Esophagus muscularis mucosa (tissue), 4 donors: ENCODE measurements around the gene CPED1.

DNA sequence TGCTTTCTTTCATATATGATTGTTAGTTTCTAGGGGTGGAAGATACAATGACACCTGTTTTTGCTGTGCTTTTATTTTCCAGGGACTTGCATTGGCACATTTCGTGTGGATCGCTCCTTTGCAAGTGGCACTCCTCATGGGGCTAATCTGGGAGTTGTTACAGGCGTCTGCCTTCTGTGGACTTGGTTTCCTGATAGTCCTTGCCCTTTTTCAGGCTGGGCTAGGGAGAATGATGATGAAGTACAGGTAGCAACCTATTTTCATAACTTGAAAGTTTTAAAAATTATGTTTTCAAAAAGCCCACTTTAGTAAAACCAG is 55.3 kb downstream of the CFTR start:
- PRO-cap = no peak
- RAMPAGE, long total RNA, 4 experiments = no peak in any of the 4 experiments

- PRO-cap = no peak
- RAMPAGE, long total RNA, 4 experiments = no peak in any of the 4 experiments
Measured at GRCh38 chr7:117731283-117732003, 141.8 kb downstream of the CTTNBP2 start.

DNA sequence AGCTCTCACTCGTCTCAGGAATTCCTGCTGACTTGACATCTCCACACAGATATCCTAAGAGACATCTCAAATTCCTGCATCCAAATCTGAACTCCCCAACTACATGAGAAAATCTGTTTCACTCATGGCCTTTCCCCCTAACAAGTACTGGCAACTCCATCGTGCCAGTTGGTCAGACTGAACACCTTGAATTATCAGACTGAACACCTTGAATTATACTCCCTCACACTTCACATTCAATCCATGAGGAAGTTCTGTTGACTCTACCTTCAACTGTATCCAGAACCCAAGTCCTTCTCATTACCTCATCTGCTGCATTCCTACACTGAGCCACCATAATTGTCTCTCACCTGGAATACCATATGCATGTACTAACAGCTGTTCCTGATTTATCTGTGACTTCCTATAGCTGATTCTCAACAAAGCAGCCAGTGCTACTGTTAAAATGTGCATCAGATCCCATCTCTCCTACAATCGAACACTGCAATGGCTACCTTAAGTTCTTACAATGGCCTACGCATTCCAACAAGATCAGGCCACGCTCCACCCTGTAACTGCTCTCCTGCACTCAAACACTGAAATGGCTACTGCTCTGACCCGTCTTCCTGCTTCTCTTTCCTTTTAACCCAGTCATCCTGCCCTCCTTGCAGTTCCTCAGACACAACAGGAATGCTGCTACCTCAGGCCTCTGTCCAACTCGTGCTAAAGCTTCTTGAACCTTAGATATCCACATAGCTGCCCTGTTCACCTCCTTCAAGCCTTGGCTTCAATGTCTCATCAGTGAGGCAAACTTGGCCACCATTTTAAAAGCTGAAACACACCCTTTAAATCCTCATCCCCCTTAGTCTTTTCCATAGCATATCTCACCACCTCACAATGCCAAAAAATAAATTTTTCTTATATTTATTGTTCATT is 110.7 kb downstream of the CTTNBP2 start:
- PRO-cap = no peak
- RAMPAGE, long total RNA, 4 experiments = no peak in any of the 4 experiments

GRCh38 chr7:117810521-117811169 is 62.6 kb downstream of the CTTNBP2 start:
- PRO-cap = no peak
- RAMPAGE, long total RNA, 4 experiments = no peak in any of the 4 experiments

GRCh38 chr7:120273481-120274195 is 663 bp downstream of the KCND2 start:
- PRO-cap = unidirectional peak, minus-strand start at chr7:120273565
- RAMPAGE, long total RNA, 4 experiments = no peak in any of the 4 experiments

GRCh38 chr7:120988553-120989487 is at the start of gene CPED1:
CPED1 (plus strand) TSS chr7:120988711.
- PRO-cap = bidirectional peak, plus-strand start at chr7:120988689, minus-strand start at chr7:120988729
- RAMPAGE, long total RNA, 4 experiments = start-site peak on the plus strand in 4 of 4 experiments, at chr7:120988688-120989300 at its widest, 19 to 1,812 reads per replicate

DNA sequence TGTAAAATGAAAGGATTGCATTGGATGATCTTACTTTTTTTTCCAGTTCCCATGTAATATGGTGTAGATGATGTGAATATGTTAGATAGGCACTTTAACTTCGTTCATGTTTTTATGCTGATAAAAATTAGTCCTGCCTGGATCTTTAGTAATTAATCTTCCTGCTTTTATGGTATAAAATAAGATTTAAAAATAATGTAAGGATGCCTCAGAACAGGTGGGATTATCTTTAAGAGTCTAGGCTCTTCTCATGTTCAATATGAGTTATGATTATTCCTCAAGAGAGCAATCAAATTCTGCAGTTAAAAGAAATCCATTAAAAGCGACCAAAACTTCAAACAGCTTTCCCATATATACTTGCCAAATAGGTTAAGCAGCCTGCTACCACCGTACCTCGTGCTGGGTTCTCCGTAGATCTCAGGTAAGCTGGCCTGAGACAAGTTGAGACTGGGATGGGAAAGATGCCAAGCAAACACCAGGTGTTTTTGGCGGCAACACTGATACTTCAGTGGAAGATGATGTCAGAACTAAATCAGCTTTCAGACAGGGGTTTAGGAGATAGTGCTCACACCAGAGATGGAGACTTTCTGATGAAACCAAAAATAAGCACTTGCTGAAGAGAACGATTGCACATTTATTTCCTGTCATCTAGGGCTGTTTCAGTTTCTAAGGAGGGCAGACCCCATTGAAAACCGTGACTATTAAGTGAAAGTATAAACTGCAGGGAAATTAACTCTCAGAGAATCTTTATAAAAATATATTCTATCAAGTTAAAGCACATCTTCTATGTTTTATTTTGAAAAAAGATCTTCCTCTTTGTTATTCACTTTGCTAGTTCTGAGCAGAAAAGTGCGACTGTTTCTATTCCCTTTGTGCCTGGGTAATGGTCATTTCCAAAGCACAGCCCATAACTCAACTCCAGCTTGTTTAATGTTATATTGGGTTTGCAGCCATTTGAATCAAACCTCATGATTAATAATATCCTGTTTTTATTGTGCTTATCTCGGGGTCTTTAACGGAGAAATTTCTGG is 149.7 kb downstream of the CPED1 start:
- PRO-cap = no peak
- RAMPAGE, long total RNA, 4 experiments = no peak in any of the 4 experiments

GRCh38 chr7:121620796-121621345 is 224.8 kb upstream of the FAM3C start:
- PRO-cap = no peak
- RAMPAGE, long total RNA, 4 experiments = no peak in any of the 4 experiments

DNA sequence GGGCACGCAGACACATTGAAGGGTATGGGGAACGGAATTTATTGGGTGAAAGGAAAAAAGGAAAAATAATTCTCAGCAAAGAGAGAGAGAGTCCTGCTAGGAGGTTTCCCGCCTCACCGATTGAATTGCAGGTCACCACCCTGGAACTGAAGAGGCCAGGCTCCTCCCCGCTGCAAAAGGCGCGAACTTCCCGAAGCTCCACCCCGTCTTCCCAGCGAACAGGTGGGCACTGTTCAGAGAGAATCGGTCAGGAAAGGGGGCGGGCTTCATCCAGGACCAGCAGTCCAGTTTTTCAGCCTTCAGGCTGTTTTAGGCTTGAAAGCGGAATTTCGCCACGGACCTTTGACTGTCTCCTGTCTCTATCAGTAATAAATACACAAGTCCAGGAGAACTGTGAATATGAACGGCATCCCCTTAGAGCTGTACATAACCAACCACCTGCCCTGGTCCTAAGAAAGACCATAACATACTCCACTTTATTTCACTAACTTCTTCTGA is 27.4 kb upstream of the CADPS2 start:
- PRO-cap = no peak
- RAMPAGE, long total RNA, 4 experiments = no peak in any of the 4 experiments

DNA sequence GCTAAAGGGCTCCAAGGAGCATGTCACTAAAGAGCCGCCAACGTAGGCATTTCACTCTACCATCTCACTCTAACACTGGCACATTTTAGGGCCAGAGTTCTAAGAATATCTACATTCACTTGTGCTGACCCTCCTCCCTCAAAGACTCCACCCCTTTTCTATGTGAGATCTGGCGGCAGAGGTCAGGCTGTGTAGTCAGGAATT is 18.0 kb downstream of the LMOD2 start:
- PRO-cap = no peak
- RAMPAGE, long total RNA, 4 experiments = no peak in any of the 4 experiments

DNA sequence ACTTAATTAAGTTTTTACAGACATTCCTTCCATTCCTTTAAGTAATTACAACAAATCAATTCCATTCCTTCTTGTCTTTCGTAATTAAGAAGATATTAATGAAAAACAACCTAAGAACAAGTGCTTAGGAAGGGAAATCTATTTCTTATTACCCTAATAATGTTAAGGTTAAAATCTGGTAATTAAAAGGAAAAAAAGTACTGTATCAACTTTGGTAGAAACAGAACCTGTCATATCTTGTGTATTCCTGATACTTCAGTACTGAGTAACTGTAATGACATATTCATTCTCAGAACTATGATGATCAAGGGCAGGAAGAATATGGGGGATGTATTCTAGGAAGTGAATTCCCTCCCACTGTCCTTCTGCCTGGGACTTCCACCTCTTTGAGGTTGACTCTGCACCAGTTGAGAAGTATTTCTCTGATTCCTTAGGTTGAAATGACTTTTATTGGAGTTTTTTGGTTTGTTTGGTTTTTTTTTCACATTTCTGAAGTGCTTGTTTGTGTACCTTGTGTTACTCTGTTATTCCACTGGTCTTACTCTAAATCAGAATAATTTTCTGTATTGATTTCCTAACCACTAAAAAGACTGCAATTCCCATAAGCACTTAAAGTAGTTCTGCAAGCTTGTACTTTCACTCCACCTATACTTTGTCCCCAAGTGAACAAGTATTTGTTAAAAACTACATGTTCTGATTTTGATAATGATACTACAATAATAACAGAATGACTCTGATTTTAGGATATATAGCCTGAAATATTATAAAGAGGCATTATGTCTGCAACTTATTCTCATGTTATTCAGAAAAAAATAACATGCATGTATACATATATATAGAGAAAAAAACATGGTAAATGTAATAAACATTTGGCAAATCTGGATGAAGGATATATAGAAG is 36.9 kb downstream of the WASL start:
- PRO-cap = no peak
- RAMPAGE, long total RNA, 4 experiments = no peak in any of the 4 experiments

GRCh38 chr7:123746710-123746995 is 2.1 kb downstream of the WASL start:
- PRO-cap = no peak
- RAMPAGE, long total RNA, 4 experiments = no peak in any of the 4 experiments

GRCh38 chr7:124033196-124033997 is 530 bp upstream of the TMEM229A start:
- PRO-cap = no peak
- RAMPAGE, long total RNA, 4 experiments = no peak in any of the 4 experiments

GRCh38 chr7:127112153-127112474 is 140.6 kb downstream of the GRM8 start:
- PRO-cap = no peak
- RAMPAGE, long total RNA, 4 experiments = no peak in any of the 4 experiments

DNA sequence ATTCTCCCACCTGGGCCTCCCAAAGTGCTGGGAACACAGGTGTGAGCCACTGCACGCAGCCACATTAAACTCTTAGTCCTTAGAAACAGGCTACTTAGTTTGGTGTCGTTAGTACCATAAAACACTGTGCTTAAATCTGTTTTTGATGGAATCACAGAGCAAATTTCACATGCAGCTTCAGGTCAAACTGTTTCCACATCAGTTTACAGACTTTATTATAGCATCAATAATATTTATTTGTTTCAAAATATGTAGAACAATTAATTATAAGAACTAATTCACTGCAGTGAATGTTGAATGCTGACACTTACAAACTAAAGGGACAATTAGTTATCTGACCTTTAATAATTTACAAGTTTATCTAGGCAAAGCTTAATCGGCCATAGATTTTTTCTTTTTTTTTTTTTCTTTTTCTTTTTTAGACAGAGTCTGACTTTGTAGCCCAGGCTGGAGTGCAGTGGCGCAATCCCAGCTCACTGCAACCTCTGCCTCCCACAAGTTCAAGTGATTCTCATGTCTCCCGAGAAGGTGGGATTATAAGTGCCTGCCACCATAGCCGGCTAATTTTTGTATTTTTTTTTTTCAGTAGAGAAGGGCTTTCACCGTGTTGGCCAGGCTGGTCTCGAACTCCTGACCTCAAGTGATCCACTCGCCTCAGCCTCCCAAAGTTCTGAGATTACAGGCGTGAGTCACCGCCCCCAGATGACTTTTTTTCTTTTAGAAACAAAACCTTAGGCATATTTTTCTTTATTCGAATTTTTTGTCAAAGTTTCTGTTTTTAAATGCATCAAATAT is 113.4 kb downstream of the LRRC4 start:
- PRO-cap = no peak
- RAMPAGE, long total RNA, 4 experiments = no peak in any of the 4 experiments

GRCh38 chr7:127977305-127978391 is 53.6 kb downstream of the LRRC4 start:
- PRO-cap = no peak
- RAMPAGE, long total RNA, 4 experiments = no peak in any of the 4 experiments

DNA sequence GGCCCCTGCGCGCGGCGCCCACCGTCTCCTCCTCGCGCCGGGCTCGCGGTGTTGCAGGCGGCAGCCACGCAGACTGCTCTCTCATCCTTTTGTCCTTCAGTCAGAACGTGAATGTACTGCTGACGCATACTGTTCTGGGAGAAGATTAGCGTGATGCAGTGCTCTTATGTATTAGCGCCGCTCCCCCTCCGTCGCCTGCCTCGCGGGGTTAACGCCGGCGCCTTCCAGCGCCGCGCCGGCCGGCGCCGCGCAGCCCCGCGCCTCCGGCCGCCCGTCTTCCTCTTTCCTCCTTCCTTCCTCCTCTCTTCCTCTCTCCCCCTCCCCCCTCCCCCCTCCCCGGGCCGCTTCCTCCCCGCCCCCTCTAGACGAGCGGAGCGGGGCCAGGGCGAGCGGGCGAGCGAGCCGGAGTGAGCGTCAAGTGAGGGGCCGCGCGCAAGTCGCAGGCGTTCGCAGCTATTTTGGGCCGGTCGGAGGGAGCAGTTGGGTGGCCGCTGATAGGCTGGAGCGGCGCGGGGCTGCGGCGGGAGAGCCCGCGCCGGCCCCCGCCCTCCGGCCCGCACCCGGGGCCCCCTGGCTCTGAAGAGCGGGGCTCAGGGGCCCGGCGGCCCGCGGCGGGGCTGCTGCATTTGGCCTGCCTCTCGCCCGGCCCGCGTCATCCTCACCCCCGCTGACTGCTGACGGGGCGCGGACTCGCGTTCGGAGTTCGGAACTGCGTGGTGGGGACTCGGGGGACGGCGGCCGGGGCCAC is 930 bp upstream of the LRRC4 start:
- PRO-cap = no peak
- RAMPAGE, long total RNA, 4 experiments = no peak in any of the 4 experiments

- PRO-cap = no peak
- RAMPAGE, long total RNA, 4 experiments = no peak in any of the 4 experiments
Measured at GRCh38 chr7:128033275-128033481, 1.9 kb upstream of the LRRC4 start.

- PRO-cap = no peak
- RAMPAGE, long total RNA, 4 experiments = no peak in any of the 4 experiments
Measured at GRCh38 chr7:128217024-128217387, 24.1 kb upstream of the LEP start.

DNA sequence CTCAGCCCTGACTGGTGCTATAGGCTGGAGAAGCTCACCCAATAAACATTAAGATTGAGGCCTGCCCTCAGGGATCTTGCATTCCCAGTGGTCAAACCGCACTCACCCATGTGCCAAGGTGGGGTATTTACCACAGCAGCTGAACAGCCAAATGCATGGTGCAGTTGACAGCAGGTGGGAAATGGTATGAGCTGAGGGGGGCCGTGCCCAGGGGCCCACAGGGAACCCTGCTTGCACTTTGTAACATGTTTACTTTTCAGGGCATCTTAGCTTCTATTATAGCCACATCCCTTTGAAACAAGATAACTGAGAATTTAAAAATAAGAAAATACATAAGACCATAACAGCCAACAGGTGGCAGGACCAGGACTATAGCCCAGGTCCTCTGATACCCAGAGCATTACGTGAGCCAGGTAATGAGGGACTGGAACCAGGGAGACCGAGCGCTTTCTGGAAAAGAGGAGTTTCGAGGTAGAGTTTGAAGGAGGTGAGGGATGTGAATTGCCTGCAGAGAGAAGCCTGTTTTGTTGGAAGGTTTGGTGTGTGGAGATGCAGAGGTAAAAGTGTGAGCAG is 15.4 kb downstream of the LEP start:
- PRO-cap = no peak
- RAMPAGE, long total RNA, 4 experiments = no peak in any of the 4 experiments